Metastatic Pancreatic Carcinoma in the Ovary (tissue), 1 donor: ENCODE measurements around a stretch of chr15.

- PRO-cap = no peak
These were observed 23.2 kb downstream of the ACSBG1 start for GRCh38 chr15:78210992-78211820.

DNA sequence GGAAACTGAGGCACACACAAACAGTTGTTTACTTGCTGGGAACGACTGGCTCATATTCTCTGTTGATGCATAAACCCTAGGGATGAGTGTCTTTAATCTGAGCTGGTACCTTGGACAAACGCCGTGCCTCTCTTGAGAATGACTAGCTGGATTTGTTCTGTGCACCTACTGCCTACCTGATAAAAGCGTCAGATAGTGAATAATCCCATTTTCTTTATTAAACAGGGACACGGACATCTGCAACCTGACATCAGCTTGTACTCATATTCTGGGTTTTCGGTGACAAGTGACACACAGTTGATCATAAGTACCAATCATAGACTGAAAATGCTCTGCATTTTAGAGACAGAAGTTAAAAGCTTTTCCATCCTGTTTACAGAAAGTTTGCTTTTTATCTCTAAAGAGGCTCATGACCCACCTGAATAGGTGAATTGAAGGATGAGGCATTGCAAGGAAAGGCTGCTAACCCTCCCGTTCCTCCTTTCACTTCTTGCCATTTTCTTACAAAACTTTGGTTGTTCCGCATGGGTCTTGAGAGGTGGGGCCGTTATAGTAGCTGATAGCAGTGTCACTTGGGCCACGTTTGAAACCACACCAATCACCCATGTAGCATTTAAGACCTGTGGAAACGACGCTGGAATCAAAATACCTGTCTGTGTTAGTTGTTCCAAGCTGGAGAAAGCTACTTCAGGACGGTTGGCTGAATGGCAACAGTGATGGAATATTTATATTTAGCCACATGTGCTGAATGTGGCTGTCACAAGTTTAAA lies 1.1 kb downstream of the DNAJA4 start:
- PRO-cap = no peak

DNA sequence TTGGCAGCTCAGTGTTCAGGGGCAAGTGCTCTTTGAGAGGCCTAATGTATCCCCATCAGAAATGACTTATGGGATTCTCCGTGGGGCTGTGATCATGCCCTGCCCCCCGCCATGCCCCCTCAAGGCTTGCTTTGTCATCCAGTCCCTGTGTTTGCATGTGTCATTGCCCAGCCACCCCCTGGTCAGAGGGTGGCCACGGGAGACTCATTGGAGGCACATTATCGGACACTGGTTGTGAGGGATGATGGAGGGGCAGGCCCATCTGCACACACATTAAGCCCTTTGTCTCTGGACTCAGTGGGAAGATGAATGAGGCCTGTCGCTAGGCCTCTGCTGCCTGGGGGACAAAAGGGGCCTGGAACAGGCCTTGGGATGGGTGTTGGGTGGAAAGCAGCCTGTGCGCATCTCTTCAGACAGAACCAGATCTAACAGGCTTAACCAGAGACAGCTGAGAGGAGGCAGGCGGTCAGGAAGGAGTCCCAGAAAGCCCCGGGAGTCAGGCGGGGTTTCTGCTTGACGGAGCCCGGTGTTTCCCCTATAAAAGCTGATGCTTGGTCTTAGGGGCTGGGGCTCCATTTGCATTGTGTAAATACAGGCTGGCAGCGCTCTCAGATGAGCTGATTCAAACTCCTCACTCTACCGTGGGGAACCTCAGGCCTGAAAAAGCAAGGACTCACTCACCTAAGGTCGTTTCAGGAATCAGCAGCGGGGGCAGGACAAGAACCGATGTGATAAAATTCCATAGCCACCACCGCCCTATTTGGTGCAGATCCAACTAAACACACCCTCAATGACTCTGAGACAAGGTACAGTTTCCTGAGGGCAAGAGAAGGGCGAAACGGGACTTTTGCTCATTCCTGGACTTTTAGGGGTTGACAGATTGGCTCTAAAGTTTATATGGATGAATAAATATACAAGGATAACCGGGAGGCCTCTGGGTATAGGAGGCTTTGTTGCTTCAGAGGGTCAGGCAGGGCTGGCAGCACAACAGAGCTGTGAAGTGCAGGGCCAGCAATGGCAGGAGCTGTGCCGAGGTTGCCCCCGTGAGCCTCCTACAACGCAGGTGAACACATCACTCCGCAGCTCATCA lies 17.1 kb upstream of the SKIC8 start:
- PRO-cap = no peak

DNA sequence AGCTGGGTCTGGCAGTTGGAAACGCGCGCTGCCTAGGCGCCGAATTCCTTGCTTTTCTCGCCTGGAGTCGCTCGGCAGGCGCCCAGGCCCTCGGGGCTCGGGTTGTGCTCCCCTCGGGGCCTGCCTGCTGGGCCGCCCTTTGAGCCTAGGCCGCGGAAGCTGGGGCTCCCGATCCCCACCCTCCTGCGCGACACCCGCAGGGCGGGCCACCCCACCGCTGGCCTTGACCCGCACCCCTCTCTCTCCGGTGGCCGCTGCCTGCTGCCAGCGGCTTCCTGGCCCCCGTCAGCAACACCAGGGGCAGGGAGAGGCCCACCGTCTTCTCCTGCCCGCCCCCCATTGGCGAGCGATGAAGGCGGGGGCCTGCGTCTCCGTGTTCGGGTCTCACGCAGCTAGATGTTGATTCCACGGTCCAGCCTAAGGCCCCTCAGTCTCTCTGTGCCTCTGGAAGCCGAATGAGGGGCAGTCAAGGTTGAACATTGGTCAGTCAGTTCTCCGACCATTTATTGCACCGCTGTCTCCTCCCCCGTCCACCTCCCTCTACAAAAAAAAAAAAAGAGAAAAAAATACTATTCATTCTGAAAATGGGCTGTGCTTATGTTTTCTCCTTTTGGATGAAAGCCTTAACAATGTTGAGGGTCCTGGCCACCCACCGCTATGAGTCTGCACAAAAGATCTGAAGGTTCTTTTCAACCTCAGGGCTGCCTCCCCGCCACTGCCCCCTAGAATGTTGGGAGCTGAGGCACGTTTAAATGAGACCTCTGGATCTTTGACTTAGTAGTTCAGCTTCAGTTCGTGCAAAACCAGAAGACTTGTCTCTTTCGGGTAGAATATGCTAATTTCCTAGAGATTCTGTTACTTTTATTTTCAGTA lies 595 bp downstream of the IREB2 start:
- PRO-cap = no peak

- PRO-cap = no peak
These were observed 9.4 kb upstream of the HYKK start for GRCh38 chr15:78497998-78498437.

- PRO-cap = no peak
These were observed 4.7 kb downstream of the MORF4L1 start for GRCh38 chr15:78877281-78877825.

GRCh38 chr15:78995601-78996346 lies 50.9 kb upstream of the CTSH start:
- PRO-cap = no peak

DNA sequence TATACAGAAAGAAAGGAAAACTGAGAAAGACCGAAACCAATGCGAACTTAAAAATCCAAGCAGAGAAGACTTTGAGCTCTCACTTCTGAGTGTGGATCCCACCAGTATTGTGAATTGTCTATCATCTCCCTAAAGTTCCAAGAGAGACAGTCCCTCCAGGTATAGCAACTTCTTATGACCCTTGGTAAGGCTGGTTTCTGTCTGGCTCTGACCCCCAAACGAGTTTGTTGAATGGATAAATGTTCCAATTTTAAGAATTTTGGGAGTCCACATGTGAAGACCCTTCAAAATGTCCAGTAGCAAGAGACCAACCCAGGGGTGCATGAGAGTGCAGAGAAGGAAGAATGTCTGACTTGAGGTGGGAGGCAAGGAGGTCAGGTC lies 53.7 kb downstream of the RASGRF1 start:
- PRO-cap = no peak

DNA sequence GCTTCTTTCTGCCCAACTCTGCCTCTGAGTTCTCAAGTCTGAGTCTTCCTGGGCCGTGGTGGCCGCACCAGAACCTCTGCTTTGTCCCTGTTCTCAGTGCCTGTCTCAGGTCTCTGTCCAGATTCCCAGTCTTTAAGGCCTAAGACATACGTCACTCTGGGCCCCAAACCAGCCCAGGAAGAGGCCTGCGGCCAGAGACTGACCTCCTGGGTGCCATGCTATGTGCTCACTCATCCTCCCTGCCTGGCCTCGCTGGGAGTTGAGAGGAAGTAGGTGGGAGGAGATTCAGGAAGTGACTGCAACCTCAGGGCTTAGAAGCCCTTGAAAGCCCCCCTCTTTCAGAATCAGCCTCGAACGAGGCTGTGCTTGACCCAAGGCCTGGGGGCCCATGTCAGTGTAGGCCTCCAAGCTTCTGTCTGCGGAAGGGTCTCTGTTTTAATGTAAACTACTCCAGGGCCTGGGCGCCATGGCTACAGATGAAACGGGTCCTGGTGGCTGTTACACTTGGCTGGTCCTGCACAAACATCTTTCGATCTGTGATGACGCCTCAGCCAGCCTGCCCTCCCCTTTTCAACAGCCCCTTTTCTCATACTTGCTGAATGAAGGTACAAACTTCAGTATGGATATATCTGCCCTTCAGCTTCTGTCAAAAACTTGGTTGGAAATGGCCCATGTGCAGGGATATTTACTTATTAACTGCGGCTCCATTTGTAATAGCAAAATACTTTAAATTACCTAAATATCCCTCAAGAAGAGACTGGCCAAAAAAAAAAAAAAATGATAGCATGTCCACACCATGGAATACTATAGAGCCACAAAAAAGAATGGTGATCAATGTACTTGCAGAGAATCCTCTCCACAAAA lies 11.7 kb downstream of the RASGRF1 start:
- PRO-cap = no peak

DNA sequence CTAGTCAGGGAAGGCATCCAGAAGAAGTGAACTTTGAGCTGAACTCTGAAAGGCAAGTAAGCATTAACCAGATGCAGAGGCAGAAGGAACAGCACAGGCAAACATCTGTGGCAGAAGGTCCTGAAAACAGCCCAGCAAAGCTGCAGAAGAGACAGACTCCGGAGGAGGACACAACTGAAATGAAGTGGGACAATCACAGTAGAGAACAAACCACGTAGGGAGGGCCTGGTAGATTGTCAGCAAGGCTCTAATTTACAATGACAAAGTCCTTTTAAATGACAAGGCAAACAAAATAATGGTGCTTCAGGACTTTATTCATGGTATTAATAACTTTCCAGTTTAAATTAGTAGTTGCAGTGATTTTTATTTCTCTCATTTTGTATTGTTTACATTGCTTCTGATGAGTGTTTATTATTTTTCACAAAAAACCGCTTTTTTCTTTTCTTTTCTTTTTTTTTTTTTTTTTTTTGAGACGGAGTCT lies 14.5 kb downstream of the BCL2A1 start:
- PRO-cap = no peak

DNA sequence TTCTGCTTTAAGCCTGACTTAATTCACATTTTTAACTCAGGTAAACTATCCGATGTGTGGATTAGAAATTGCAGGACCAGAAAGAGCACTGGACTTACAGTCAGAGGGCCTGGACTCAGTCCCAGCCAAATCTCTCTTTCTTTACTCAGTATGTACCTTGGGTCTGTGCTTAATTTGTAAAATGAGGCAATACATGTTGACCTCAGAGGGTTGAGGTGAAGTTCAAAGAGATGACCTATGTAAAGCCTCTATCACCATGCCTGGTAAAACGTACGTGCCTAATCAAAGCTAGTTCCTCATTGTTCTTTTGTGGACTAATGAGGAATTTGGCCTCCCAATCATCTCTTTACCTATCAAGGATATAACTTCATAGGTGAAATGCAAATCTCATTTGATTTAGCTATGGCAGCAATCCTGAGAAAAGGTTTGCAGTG lies 1.9 kb upstream of the BCL2A1 start:
- PRO-cap = no peak

GRCh38 chr15:80083747-80084615 lies 24.5 kb downstream of the ZFAND6 start:
- PRO-cap = no peak

- PRO-cap = unidirectional peak, minus-strand start at chr15:80260034
These were observed 7.8 kb upstream of the CTXND1 start for GRCh38 chr15:80259567-80260381.

GRCh38 chr15:80513994-80514442 lies 109.8 kb downstream of the ARNT2 start:
- PRO-cap = no peak

- PRO-cap = no peak
These were observed 59.3 kb upstream of the ABHD17C start for GRCh38 chr15:80635778-80636279.

GRCh38 chr15:80674185-80674700 lies 20.9 kb upstream of the ABHD17C start:
- PRO-cap = no peak

- PRO-cap = no peak
These were observed 15.7 kb upstream of the ABHD17C start for GRCh38 chr15:80679351-80679789.

- PRO-cap = no peak
These were observed 20.1 kb downstream of the ABHD17C start for GRCh38 chr15:80715107-80715725.

DNA sequence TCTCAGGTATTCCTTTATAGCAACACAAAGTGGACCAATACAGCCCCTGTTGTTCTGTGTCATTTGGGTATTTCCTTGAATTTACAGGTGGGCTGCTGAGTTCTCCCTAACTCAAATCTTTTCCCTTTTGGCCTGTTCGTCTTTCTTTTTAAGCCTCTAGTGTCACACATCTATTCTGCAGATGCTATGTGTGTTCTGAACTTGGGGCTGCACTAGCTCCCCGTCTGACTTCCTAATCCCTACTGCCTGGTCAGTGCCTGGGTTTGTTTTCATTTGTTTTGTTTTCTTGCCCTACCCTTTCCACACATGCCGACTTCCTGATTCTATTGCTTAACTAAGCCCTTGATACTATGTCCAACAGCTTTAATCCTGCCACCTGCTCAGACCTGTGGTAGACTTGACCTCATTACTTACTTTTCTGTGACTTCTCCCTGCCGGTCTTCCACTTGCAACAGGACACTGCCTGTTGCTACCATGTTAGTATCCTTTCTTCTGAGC lies 39.4 kb upstream of the CEMIP start:
- PRO-cap = no peak

DNA sequence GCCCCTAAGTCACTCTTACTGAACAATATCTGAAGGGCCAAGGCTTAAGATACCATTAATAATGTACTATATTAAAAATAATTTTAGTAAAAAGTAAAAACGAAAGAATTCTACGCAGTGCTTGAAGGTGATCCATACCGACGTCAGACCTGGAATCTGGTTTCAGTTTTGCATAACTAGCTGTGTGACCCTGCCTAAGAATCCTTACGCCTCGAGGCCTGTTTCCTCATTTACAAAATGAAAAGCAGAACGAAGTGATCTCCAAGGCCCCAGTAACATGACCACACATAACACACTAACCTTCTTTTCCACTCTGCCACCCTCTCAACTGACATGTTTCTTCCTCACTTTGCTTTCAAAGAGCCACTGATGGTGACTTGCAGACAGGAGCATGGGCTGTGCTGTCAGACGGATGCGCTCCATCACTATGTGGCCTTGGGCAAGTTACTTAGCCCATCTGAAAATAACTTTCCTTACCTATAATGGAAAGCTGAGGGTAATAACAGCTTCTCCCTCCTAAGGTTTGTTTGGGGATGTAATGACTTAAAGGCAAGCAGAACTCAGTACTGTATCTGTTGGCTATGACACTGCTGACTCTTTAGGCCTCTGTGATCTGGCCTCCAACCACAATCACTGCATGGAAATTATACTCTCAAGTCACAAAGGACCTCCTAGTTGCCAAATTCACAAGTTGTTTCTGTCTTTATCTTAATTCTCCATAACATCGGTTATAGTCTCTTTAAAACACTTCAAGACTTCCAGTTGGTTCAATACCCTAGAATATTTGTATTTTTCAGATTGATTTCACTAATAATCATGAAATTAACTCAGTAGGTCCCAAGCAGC lies 4.6 kb downstream of the MESD start:
- PRO-cap = no peak